Tibial nerve (tissue), 3 donors: ENCODE results near the genes PCDHA3, PCDHB7, PCDHGA1, PCDHGB2 and PCDHGA12.

DNA sequence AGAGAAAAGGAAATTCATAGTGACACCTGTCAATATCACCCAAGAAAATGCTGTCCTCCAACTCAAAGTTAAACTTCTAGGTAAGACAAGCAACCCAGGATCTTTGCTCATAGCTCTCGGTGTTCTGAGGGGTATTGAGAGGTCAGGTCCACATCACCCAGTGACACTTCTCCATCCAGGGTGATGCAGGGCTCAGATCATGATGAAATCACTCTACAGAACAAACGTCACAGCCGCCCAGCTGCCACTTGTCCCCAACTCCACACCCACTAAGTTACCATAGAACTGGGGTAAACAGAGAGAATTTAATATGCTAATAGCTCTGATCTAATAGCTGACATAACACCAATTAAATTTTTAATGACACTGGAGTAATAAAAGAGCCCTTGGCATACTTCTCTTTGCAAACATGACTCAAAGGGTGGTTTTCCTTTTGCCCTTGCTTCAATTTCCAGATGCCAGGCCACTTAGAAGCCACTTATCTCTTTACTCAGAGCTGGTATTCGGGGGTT, 41.1 kb downstream of the PFDN1 start:
- PRO-cap: no peak
- RAMPAGE, long total RNA, 3 experiments: no peak in any of the 3 experiments

- PRO-cap: no peak
- RAMPAGE, long total RNA, 3 experiments: no peak in any of the 3 experiments
These were observed 1.6 kb downstream of the HBEGF start for GRCh38 chr5:140344475-140345588.

DNA sequence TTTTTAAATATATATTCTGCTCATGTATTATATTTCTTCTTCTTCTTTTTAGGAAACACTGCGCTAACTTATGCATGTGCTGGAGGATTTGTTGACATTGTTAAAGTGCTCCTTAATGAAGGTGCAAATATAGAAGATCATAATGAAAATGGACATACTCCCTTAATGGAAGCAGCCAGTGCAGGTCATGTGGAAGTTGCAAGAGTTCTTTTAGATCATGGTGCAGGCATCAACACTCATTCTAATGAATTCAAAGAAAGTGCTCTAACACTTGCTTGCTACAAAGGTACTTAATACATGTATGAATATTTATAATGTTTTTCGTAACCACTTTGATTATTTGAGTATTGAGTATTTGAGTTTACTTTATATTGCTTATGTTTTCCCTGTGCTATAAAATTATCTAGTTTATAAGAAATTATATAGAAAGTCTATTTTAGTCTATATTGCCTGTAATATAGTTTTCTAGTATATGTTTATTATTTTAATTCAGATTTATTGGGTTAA, 44.1 kb downstream of the ANKHD1 start:
- PRO-cap: no peak
- RAMPAGE, long total RNA, 3 experiments: no peak in any of the 3 experiments

GRCh38 chr5:140547781-140548832, 645 bp downstream of the EIF4EBP3 start:
- PRO-cap: unidirectional peak, plus-strand start at chr5:140548067; bidirectional peak, plus-strand start at chr5:140548357, minus-strand start at chr5:140548201
- RAMPAGE, long total RNA, 3 experiments: no peak in any of the 3 experiments

DNA sequence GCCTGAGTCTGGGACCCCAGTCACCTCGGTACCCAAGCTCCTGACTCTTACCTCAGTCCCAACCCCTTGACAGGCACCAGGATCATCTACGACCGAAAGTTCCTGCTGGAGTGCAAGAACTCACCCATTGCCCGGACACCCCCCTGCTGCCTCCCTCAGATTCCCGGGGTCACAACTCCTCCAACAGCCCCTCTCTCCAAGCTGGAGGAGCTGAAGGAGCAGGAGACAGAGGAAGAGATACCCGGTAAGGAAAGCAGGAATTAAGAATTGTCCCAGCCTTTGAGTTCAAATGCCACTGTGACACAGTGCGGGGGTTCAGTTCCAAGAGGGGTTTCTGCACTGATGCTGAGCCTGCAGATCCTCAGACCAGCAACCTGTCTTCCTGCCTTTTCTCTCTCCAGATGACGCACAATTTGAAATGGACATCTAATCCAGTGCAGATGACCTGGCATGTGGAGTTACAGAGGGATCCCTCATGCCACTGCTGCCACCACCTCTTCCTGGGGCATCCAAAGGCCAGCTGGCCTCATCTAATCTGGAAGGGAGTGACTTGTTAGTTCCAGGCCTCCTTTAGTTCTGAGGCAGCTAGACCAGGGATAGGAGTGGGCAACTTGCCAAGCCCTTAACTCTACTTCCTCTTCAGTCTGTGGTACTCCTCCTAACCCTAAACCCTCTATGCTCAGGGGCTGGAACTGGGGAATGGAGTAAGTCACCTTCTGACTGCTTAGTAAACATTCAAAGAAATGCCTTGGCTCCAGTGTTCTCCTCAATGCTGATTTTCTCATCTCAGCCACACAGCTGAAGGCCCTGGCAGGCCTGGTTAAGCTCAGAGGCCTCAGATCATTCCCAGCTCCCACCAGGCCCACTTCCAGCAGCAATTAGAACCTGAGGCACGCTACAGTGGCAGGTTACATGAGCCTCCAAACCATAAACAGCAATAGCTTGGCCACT, 1.6 kb downstream of the EIF4EBP3 start:
- PRO-cap: no peak
- RAMPAGE, long total RNA, 3 experiments: no peak in any of the 3 experiments

- PRO-cap: no peak
- RAMPAGE, long total RNA, 3 experiments: no peak in any of the 3 experiments
These were observed 819 bp downstream of the SRA1 start for GRCh38 chr5:140556384-140556924.

GRCh38 chr5:140602956-140603341, 30.0 kb downstream of the CD14 start:
- PRO-cap: no peak
- RAMPAGE, long total RNA, 3 experiments: no peak in any of the 3 experiments

- PRO-cap: no peak
- RAMPAGE, long total RNA, 3 experiments: no peak in any of the 3 experiments
These were observed 773 bp downstream of the DND1 start for GRCh38 chr5:140672448-140673158.

DNA sequence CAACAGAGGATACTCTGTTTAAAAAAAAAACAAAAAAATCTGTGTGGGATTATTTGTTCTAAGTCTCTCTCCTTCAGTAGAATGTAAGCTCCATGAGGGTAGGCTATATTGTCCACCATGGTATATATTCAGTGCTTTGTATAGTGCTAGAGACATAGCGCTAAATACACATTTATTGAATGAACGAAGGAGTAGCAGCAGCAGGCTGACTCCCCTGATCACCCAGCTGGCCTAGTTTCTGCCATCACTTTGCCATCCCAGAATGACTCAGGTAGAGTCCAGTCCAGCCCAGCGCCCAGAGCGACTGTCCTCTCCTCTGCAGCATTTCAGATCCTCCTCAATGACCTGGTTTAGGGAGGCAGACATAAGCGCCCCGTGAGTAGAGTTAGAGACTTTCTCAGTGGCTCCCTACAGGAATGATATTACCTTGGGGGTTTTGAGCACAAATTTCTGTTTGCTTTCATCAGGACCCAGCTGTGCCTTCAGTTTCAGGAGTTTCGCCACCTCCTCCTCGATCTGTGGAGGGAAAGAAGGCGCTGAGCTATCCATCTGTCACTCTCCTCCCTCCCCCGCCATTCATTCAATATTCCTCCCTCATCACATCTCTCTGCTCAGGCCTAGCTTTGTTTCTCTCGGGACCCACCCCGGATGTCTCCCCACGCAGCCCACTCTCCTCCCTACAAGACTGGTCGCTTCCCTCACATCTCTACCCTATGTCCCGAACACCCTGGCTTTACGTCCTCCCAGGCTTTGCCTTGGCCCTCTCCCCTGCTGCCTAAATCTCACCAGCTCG, 545 bp downstream of the HARS1 start:
- PRO-cap: no peak
- RAMPAGE, long total RNA, 3 experiments: no peak in any of the 3 experiments

DNA sequence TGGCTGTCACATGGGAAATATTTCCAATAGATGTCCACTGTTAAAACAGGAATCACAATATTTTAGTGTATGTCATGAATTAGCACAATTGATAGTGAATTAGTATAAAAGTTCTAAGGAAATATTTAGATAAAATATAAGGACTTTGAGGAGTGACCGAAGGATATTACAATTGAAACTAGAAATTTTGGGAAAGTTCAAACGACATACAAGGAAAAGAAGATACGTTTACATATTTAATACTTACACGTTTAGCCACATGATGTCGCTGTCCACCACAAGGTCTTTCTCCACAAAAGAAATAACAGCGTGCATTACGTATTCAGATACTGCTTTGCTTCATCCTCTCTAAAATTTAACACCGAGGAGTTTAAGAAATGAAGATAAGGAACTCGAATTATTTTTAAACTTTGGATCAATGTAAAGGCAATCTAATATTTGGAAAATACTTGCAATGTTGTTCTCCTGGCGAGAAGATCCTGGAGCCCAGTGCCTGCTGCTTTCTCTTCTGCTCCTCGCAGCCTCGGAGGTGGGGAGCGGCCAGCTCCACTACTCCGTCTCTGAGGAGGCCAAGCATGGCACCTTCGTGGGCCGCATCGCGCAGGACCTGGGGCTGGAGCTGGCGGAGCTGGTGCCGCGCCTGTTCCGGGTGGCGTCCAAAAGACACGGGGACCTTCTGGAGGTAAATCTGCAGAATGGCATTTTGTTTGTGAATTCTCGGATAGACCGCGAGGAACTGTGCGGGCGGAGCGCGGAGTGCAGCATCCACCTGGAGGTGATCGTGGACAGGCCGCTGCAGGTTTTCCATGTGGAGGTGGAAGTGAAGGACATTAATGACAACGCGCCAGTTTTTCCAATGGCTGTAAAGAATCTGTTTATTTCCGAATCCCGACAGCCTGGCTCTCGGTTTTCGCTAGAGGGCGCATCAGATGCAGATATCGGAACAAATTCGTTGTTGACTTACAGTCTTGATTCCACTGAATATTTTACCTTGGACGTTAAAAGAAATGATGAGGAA, at the start of gene PCDHA3:
TSS of gene PCDHA3 (plus strand) at position 314 of the 1,018 bp plus-strand sequence.
- PRO-cap: no peak
- RAMPAGE, long total RNA, 3 experiments: start-site peak on the plus strand in 1 of 3 experiments, centred at position 409 of the sequence, 9 reads per replicate

DNA sequence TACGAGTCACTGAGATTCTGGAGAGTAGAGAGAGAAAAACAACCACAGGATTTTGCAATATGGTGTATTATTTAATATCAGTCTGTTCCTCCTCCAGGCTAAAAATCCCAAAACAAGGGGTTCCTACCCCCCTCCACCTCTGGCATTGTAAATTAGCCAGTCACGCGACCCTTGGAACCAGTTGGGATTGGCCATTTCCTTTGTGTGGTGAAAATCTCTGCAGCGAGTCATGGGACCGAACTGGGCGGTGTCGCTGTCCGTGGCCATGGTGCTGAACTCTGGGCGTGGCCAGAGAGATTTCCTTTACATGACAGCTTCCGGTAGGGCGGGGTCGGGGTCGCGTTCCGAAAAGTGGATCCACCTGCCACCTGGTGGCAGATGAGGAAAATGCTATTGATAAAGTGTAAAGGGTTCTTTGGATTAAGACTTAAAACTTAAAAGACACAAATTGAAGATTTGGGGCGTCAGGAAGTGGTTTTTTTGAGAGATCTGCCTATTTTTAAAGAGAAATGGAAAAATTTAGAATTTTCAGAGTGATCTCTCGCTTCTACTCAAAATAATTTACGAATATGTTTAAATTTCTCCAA, 10.1 kb upstream of the PCDHB1 start:
- PRO-cap: no peak
- RAMPAGE, long total RNA, 3 experiments: no peak in any of the 3 experiments

DNA sequence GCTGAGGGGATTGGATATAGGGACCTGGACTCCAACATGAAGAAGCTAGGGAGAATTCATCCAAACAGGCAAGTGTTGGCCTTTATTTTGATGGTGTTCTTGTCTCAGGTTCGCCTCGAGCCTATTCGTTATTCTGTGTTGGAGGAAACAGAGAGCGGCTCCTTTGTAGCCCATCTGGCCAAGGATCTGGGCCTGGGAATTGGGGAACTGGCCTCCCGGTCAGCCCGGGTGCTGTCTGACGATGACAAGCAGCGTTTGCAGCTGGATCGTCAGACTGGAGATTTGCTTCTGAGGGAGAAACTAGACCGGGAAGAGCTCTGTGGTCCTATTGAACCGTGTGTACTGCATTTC, 320 bp downstream of the PCDHB4 start:
- PRO-cap: no peak
- RAMPAGE, long total RNA, 3 experiments: start-site peak on the plus strand in 1 of 3 experiments, centred at position 273 of the sequence, 11 reads per replicate

GRCh38 chr5:141155539-141155966, 5.7 kb downstream of the PCDHB6 start:
- PRO-cap: no peak
- RAMPAGE, long total RNA, 3 experiments: no peak in any of the 3 experiments

DNA sequence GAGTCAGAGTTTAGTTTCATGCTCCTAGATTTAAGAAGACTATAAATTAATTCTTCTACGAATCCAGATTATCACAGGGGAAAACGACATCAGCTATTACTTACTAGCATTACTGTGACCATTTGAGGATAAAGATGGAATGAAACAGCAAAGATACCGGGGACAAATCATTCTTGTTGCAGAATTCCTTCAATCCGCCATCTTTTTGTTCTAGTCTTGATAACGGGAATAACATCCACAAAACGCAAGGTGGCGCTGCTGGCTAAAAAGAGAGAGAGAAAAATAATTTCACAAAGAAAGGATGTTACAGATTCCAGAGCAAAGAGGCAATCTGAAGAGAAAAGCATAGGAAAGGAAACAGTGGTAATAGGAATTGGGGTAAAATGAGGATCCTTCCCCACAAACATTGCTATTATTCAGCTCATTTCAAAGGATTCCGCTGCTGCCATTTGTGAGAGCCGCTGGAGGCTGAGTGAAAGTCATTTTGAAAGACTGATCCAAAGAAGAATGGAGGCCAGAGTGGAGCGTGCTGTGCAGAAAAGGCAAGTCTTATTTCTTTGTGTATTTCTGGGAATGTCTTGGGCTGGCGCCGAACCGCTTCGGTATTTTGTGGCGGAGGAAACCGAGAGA, at the start of gene PCDHB7:
TSS of gene PCDHB7 (plus strand) at position 316 of the 630 bp plus-strand sequence.
- PRO-cap: no peak
- RAMPAGE, long total RNA, 3 experiments: start-site peak on the plus strand in 1 of 3 experiments, centred at position 325 of the sequence, 30 reads per replicate

- PRO-cap: unidirectional peak, plus-strand start at chr5:141320385
- RAMPAGE, long total RNA, 3 experiments: no peak in any of the 3 experiments
These were observed 535 bp downstream of the TAF7 start for GRCh38 chr5:141319835-141320662.

DNA sequence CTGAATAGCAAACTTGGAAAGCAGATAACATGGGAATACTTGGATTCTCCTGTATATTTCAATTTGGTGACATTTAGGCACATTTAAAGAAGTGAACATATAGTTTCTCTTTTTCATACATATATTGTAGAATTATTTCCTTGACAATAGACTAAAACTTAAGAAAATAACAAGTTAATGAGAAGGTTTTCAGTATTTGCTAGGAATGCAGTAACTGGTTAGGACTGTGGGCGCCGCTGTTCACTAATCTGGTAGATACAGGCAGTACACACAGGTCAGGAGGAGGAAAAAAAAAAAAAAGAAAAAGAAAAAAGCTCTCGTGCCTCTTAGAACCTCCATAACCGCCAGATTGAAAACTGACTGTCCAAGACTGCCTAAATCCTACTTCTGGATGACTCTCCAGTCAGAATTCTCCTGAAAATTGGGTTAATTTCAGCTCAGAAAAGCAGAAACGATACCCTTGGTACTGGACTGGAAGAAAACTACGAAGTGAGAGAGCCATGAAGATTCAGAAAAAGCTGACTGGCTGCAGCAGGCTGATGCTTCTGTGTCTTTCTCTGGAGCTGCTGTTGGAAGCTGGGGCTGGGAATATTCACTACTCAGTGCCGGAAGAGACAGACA, at the start of gene PCDHGA1:
TSS of gene PCDHGA1 (plus strand) at position 330 of the 621 bp plus-strand sequence.
- PRO-cap: no peak
- RAMPAGE, long total RNA, 3 experiments: no peak in any of the 3 experiments

- PRO-cap: no peak
- RAMPAGE, long total RNA, 3 experiments: no peak in any of the 3 experiments
These were observed at the start of gene PCDHGB2 for GRCh38 chr5:141359739-141360676. PCDHGB2 (plus strand) TSS chr5:141359994.

DNA sequence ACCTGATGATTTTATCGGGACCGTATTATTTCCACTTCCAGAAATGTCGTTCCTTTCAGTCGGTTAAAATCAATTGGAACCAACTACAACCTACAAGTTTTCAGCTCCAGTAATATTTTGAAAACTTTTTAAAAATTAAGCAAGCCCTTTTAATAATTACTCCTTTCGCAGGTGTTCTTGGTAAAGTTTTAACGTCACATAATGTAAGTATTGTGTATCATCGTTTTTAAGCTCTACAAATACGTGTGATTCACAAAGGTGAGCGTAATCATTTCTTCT, 247 bp upstream of the PCDHGA11 start:
- PRO-cap: no peak
- RAMPAGE, long total RNA, 3 experiments: no peak in any of the 3 experiments

DNA sequence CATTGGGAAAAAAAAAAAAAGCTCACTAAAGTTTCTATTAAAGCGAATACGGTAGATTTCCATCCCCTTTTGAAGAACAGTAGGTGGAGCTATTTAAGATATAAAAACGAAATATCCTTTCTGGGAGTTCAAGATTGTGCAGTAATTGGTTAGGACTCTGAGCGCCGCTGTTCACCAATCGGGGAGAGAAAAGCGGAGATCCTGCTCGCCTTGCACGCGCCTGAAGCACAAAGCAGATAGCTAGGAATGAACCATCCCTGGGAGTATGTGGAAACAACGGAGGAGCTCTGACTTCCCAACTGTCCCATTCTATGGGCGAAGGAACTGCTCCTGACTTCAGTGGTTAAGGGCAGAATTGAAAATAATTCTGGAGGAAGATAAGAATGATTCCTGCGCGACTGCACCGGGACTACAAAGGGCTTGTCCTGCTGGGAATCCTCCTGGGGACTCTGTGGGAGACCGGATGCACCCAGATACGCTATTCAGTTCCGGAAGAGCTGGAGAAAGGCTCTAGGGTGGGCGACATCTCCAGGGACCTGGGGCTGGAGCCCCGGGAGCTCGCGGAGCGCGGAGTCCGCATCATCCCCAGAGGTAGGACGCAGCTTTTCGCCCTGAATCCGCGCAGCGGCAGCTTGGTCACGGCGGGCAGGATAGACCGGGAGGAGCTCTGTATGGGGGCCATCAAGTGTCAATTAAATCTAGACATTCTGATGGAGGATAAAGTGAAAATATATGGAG, at the start of gene PCDHGA12:
TSS of gene PCDHGA12 (plus strand) at position 131 of the 738 bp plus-strand sequence.
- PRO-cap: unidirectional peak, plus-strand start at position 177 of the sequence
- RAMPAGE, long total RNA, 3 experiments: no peak in any of the 3 experiments

GRCh38 chr5:141485223-141485701, 432 bp downstream of the PCDHGC4 start:
- PRO-cap: no peak
- RAMPAGE, long total RNA, 3 experiments: no peak in any of the 3 experiments